ENCODE results near the genes TMC4, TTYH1, KIR2DL3 and TNNT1.

DNA sequence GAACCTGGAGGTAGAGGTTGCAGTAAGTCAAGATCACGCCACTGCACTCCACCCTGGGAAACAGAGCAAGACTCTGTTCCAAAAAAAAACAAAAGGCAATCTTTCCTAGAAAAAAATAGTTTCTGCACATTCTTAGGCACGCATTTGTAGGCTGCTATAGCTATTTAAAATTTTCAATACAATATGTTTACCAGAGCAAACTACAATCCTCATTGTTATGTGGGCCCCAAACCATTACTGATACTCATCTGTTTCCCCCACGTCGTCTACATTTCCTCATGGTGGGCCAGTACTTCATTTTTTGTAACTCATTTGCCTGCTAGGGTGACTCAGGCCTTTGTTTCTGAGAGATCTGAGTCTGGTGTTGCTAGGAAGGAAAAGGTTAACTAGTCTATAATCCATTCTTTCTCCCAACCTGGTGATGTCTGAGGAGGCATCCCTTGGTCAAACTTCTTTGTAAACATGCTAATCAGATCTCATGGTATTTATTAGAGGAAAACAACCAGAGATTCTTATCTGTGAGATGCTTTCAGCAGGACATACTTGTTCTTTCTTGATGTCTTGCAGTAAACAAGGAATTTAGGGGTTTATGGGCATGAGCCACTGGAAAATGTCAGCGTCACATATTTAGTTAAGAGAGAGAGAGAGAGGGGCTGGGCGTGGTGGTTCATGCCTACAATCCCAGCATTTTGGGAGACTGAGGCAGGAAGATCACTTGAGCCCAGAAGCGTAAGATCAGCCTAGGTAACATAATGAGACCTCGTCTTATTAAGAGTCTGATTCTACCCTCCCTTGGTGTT, 9.9 kb upstream of the DPRX start:
- PRO-cap, result no peak

DNA sequence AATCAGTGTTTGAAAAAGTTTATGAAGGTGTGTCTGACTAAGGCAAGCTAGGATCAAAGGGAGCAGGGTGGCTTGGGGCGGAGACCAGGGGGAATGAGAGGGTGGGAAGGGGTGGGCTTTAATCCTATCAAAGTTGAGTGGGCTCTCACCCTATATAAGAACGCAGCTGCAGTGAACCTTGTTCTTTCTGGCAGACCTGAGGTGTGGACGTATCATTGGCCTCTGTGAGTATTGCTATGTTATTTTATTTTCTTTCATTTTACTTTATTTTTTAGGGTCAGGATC, 37.4 kb downstream of the NLRP12 start:
- PRO-cap, result no peak

DNA sequence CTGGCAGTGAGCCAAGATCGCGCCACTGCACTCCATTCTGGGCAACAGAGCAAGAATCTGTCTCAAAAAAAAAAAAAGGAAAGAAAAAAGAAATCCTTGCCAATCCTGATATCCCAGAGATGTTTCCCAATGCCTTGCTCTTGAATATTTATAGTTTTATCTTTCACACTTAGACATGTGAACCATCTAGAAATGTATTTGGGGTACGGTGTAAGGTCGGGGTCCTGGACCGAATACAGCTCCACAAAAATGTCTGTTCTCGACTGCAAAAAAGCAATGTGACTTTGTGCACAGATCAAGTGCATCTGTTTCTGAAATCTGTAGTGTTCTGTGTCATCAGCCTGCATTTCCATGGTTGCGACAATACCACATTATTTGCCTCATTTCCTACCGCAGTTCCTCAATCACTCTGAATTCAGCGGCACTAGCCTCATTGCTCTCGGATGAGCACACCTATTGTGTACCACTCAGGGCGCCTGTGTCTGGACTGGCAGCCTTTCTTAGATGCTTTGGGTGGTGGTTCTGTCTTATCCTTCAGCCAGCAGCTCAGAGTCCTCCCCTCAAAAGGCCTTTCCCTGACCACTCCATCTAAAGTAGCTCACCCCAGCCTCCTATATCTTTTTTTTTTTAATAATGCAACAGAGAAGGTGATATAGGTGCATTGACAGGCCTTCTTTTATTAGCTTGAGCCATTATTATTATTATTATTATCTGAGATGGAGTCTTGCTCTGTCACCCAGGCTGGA, 15.9 kb upstream of the MYADM start:
- PRO-cap, result bidirectional peak, plus-strand start at position 433 of the sequence, minus-strand start at position 307 of the sequence

- PRO-cap, result no peak
These were observed 4.2 kb upstream of the CACNG8 start for GRCh38 chr19:53958307-53959159.

DNA sequence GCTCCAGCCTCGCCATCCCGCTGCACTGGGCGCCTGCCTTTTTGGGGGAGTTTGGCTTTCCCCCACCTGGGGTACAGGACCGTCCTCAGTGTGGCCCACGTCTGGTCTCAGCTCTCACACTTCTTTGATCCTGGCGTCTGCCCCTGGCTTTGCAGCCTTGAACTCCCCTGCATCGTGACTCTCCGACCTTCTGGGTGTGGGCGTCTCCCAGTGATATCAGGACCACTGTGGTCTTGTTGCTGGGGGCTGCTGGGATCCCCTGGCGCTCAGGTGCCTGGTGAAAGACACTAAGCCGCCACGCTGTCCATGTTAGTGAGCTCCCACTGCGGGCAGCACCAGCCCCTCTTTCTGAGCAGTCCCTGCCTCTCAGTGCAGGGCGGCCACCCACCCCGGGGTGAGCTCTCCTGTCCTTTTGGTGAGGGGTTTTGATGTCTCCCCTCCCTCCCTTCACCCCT, 1.2 kb downstream of the CNOT3 start:
- PRO-cap, result no peak

DNA sequence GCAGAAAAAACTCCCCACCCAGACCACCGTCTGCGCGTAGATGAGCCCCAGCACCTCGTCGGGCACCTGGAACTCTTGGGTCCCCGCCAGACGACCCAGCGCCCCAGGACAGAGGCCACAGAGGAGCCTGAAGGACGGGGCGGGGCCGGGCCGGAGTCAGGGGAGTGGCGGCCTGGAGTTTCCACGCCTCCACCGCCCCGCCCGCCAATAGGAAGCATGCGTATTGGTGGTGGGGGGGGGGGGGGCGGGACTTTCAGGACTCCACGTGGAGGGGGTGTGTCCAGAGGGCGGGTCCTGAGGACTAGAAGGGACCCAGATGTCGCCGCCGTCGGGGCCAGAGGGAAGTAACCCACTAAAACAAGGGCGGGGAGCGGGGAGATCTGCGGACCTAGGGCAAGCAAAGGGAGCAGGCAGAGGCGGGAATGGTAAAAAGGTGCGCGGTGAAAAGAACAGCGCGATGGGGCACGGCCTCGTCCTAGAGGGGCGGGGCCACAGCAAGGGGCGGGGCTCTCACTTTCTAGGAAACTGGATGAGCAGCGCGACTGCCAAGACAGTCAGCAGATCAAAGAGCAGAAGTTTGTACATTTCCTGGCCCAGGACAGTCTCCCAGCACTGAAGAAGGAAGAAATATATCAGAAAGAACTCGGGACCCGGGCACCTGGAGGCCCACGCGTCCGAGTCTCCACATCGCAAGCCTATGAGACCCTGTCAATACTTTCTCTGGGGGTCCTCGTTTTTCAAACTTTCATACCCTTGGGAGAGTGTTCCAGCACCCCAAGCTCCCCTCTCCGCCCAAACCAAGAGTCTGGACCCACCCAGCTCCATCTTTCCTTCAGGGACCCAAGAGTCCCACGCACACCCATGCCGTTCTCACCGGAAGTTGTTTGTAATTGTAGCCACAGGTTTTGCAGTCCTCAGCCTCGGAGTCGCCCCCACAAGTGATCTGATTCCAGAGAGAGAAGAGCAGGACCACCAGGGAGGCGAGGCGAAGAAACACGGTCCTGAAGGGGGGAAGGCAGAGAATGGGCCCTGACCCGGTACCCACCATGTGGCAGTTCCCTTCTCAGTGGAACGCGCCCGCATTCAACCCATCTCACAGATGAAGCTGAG, 3.0 kb upstream of the LENG1 start:
- PRO-cap, result no peak

DNA sequence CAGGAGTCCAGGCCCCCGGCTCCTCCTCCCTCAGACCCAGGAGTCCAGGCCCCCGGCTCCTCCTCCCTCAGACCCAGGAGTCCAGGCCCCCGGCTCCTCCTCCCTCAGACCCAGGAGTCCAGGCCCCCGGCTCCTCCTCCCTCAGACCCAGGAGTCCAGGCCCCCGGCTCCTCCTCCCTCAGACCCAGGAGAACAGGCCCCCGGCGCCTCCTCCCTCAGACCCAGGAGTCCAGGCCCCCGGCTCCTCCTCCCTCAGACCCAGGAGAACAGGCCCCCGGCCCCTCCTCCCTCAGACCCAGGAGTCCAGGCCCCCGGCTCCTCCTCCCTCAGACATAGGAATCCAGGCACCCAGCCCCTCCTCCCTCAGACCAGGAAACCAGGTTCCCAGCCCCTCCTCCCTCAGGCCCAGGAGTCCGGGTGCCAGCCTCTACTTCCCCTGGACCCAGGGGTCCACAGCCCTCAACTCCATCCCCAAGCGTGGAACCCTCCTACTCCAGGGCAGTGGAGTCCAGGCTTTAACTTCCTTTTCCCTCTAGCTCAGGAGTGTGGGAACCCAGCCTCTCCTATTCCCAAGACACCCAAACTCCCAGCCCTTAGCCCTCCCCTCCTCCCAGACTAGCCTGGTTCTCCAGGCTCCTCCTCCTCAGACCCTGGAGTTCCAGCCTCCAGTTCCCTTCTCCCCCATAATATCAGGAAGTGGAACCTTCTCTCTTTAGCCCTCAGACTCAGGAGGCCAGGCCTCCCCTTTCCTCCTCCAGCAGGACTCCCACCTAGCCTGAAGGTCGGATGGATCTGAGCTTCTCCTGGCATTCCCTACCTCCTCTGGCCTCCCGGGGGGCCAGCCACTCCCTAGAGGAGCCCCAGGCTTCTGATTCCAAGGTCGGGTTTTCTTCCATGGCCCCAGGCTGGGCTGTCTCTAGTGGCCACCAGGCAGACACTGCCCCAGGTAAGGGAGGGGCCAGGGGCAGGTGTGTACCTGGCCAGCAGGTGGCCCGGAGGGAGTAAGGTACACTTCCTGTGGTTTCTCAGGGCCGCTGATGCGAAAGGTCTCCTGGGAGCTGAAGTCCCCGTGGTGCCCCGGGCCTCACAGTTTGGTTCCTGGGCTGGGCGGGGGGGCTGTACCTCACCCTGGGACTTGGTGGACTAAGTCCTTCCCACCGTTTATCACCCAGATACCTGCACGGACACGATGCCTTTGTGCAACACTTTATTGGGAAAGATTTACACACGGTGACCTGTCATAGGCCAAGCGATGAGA, at the start of gene TMC4:
Gene TMC4 (minus strand): TSS at position 939 of the 1,258 bp plus-strand sequence.
- PRO-cap, result no peak

GRCh38 chr19:54180533-54181368, 7.8 kb upstream of the TMC4 start:
- PRO-cap, result no peak

GRCh38 chr19:54189164-54189237, 379 bp downstream of the MBOAT7 start:
- PRO-cap, result no peak

DNA sequence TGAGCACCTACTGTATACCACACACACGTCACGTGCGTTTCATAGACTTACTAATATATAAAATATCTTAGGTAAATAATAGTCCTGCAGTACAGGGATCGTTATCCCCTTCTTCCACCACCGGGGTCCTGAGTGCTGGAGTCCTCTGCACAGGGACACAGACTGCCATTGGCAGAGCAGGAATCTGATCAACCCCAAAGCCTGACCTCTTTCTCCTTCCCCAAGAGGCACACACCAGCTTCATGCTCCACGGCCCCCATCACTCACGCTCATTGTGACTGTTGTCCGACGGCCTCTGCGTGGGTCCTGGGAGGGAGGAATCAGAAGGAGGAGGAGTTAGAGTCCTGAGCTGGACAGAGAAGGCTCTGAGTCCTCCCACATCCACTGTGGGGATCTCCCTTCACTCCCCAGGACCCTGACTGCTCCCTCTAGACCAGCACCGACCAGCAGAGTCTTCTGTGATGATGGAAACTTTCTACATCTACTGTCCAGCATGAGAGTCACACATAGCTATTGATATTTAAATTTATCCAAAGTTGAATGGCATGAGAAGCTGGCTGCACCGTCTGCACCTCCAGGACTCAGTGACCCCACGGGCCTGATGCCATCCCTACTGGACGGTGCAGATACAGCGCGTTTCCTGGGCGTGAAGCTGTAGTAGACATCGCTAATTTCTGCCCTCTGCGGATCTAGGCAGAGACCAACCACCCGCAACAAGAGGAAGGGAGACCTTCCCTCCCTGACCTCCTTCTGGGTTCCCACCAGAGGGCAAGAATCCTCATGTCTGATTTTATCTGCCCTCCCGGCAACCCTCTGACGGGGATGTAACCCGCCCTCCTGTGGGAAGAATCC, 7.8 kb downstream of the LAIR1 start:
- PRO-cap, result no peak

GRCh38 chr19:54415152-54415746, at the start of gene TTYH1:
Gene TTYH1 (plus strand): TSS chr19:54415464.
- PRO-cap, result no peak

- PRO-cap, result no peak
These were observed 15.7 kb downstream of the TTYH1 start for GRCh38 chr19:54430649-54431721.

DNA sequence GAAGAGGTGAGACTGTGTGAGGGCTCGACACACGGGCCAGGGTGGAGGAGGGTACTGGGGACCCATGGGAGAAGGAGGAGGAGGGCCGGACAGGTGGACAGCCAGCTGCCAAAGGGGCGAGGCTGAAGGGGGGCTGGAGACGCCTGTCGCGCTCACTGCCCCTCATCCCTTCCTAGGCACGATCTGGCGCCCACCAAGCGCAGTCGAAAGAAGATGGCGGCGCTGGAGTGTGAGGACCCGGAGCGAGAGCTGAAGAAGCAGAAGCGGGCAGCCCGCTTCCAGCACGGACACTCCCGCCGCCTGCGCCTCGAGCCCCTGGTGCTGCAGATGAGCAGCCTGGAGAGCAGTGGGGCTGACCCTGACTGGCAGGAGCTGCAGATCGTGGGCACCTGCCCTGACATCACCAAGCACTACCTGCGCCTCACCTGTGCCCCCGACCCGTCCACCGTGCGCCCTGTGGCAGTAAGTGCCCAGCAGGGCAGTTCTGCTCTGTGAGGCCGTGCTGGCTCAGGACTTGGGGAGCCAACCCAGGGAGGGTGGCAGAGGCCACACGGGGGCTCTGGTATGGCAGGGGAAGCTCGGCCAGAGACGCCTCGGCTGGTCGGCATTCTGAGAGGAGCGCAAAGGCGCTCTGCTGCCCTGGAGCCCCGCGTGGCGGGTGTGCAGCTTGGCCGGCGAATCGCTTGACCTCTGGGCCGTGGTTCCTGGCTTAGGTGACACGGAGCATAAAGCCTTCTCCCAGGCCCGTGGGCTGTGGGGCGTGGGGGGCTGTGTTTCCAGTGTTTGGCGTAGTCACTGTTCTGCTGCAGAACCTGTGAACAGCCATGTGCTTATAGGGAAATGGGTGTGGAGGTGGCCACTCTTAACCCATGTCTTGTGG, 6.9 kb downstream of the LENG9 start:
- PRO-cap, result no peak

DNA sequence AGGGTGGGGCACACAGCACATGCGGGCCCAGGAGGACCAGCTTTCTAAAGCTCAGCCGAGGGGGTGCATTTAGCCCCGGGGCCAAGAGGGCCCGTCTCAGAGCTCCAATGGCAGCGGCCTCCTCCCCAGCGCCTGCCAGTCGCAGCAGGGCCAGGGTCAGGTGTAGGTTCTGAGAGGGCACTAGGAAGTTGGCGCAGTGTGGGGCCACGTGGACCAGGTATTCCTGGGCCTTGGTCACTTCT, 1.3 kb downstream of the LENG9 start:
- PRO-cap, result no peak

DNA sequence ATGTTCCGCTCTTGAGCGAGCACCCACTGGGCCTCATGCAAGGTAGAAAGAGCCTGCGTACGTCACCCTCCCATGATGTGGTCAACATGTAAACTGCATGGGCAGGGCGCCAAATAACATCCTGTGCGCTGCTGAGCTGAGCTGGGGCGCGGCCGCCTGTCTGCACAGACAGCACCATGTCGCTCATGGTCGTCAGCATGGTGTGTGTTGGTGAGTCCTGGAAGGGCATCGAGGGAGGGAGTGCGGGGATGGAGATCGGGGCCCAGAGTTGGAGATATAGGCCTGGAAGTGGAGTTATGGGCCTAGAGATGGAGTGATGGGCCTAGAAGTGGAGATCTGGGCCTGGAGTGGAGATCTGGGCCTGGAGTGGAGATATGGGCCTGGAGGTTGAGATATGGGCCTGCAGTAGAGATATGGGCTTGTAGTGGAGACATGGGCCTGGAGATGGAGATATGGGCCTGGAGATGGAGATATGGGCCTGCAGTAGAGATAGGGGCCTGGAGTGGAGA, at the start of gene KIR2DL3:
Gene KIR2DL3 (plus strand): TSS at position 144 of the 509 bp plus-strand sequence.
- PRO-cap, result no peak

GRCh38 chr19:54855266-54855773, 5.1 kb downstream of the KIR3DL2 start:
- PRO-cap, result no peak

DNA sequence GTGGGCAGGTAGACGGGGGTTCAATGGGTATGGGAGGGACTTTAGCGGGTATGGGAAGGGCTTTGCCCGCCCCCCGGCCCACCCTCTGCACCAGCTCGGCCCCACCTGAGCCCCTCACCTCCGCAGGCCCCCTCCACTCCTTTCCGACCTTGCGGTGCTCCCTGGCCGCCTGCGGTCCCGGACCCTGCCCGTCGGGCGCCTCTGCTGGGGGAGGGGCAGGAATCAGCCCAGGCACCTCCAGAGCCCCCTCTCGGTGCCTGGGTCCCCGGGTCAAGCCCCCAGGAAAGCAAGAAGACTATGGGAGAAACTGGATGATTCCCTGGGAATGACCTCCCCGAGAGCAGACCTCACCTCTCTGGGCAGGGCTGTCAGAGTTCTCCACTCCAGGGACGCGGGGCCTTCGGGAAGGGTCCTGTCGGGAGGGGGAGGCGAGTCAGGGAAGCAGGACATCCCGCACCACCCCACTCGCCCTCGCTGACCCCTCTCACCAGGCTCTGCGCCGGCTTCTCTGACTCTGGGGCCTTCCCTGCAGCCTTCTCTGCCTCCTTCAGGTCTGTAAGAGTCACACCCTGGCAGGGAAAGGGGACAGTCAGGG, 17.1 kb downstream of the EPS8L1 start:
- PRO-cap, result no peak

- PRO-cap, result no peak
These were observed 18.9 kb downstream of the EPS8L1 start for GRCh38 chr19:55094485-55095028.

DNA sequence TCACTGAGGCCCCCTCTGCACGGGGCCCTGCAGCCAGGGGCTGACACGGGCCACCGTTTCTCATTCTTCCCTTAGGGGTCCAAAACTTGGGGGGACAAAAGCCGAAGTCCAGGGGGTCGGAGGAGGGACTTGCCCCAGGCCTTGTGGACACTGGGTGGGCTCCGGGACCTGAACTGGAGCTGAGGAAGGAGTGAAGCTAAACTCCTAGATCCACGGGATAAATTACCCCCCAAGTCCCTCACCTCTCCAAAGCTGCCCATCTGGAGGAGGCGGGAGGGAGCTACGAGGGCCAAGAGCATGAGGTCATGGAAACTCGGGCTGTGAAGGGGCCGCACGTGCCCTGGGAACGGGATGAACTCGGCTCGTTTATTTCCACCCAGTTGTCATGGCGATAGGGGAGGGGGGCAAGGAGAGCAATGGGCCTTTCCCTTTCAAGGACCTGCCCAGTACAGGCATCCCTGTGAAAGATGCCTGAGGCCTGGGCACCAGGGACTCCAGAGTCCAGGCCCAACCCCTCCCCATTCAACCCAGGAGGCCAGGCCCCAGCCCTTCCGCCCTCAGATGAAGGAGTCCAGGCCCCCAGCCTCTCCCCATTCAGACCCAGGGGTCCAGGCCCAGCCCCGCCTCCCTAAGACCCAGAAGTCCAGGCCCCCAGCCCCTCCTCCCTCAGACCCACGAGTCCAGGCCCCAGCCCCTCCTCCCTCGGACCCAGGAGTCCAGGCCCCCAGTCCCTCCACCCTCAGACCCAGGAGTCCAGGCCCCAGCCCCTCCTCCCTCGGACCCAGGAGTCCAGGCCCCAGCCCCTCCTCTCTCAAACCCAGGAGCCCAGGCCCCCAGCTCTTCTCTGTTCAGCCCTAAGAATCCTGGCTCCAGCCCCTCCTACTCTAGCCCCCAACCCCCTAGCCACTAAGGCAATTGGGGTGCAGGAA, 3.7 kb downstream of the PPP1R12C start:
- PRO-cap, result no peak

- PRO-cap, result no peak
These were observed at the start of gene TNNT1 for GRCh38 chr19:55148882-55149491. Gene TNNT1 (minus strand): TSS chr19:55149206.

Data from SEM (cell line).